NCI-H460 (cell line): ENCODE measurements around the genes NPY4R and PTPN20.

RAMPAGE:
- cytosol, long total RNA: no peak
- long total RNA: no peak
- nucleus, long total RNA: no peak
Measured at GRCh38 chr10:44994020-44994253, 6.8 kb upstream of the ZNF22 start.

GRCh38 chr10:44995797-44996803 is 4.6 kb upstream of the ZNF22 start:
RAMPAGE:
- cytosol, long total RNA: no peak
- long total RNA: no peak
- nucleus, long total RNA: no peak

DNA sequence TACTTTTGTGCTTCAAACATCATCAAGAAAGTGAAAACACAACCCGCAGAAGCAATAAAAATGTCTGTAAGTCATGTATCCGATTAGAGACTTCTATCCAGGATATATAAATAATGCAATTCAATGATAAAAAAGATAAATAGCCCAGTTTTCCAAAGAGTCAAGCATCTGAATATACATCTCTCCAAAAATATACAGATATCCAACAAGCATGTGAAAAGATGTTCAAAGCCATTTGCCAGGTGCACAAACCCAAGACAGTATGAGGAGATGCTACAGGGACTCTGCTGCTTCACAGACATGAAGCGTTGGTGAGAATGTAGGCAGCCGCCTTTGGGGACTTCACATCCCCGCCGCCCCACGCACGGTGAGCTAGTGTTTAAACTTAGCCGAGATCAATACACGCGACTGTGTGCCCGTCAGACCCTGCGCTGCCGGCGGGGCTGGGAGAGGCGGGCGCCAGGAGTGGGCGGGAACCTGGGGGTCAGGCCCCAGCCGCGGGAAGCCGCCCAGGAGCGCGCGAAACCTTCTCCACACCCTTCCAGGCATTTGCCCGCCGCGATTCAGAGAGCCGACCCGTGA is 1.0 kb upstream of the ALOX5 start:
RAMPAGE:
- cytosol, long total RNA: no peak
- long total RNA: no peak
- nucleus, long total RNA: no peak

DNA sequence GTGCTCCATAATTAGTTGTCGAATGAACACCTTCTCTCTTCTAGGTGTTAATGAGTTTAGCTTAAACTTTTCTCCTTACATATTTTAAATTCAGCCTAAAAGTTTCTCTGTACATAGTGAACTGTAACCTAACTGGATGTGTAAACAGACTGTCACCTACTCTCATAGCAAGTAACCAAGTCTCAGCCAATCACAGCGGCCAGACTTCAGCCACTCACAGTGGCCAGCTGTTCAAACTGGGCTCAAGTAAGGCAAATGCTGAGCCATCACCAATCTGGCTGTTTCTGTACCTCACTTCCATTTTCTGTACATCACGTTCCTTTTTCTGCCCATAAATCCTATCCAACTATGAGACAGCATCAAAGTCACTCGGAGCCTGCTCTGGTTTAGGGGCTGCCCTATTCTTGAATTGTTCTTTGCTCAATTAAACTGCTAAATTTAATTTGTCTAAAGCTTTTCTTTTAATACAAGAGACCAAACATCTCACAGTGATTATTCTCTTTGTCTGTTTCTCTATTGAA is 34.9 kb downstream of the ALOX5 start:
RAMPAGE:
- cytosol, long total RNA: no peak
- long total RNA: no peak
- nucleus, long total RNA: no peak

DNA sequence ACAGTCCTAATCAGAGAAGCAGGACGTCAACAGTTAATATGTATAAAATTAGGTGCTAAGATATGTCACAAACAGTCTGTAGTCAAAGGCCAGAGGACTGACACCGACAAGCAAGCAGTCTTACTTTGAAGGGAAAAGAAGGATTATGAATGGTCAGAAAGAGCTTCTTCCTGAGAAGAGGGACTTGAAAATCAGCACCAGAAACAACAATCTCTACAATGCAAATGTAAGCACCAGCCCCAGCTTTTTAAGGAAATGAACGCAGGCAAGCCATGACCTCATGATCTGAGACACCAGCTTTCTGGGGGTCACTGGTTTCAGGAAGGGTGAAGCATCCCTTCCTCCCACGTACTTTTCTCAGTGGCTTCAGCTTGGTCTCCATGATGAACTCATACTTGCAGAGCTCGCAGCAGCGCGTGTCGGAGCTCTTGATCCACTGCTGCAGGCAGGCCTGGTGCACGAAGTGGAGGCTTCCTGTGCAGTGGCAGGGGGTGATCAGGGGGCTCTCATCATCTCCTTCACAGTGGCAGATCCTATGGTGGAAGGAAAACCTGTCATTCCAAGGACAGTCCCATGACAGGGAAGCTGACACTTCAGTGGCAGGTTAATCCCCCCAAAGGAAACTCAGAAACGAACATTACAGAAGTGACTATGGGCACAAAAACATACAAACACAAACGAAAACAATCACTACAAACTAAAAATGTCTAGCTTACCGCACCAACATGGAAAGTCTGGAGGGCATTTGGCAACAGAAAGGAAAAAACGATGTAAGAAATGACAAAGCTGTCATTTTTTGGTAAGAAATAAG is 74.1 kb downstream of the MARCHF8 start:
RAMPAGE:
- cytosol, long total RNA: no peak
- long total RNA: no peak
- nucleus, long total RNA: no peak

GRCh38 chr10:45470650-45471106 is 64.5 kb downstream of the MARCHF8 start:
RAMPAGE:
- cytosol, long total RNA: no peak
- long total RNA: no peak
- nucleus, long total RNA: no peak

DNA sequence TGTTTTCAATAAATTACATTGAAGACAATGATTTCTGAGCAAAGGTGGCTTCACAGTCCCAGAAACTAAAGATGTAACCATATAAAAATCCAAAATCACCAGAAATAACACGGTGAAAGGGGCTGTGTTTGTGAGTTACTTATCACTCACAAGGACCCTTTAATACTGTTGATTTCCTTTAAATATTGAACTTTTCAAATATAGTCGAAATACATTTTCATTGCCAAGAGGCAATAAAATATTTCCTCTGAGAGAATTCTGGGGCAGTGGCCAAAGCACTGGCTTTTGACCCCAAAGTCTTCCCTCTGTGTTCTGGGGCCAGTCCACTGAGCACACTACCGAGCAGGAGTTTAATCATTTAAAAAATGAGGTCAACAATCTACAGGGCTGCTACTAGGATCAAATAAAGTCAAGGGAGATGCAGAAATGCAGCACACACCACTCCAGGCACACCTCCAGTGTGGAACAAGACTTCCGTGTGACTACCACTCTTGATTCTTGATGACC is 63.7 kb downstream of the MARCHF8 start:
RAMPAGE:
- cytosol, long total RNA: no peak
- long total RNA: no peak
- nucleus, long total RNA: no peak

DNA sequence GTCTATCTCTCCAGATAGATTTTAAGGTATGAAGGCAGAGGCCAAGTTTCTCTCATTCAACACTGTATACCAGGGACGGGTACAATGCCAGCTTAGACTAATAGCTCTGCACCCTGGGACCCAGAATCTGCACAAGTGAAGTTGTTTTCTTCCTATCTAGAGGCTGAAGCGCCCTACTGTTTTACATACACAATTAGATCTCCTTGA is 929 bp upstream of the TIMM23 start:
RAMPAGE:
- cytosol, long total RNA: no peak
- long total RNA: no peak
- nucleus, long total RNA: no peak

RAMPAGE:
- cytosol, long total RNA: no peak
- long total RNA: no peak
- nucleus, long total RNA: no peak
Measured at GRCh38 chr10:45971674-45972189, 557 bp upstream of the TIMM23 start.

DNA sequence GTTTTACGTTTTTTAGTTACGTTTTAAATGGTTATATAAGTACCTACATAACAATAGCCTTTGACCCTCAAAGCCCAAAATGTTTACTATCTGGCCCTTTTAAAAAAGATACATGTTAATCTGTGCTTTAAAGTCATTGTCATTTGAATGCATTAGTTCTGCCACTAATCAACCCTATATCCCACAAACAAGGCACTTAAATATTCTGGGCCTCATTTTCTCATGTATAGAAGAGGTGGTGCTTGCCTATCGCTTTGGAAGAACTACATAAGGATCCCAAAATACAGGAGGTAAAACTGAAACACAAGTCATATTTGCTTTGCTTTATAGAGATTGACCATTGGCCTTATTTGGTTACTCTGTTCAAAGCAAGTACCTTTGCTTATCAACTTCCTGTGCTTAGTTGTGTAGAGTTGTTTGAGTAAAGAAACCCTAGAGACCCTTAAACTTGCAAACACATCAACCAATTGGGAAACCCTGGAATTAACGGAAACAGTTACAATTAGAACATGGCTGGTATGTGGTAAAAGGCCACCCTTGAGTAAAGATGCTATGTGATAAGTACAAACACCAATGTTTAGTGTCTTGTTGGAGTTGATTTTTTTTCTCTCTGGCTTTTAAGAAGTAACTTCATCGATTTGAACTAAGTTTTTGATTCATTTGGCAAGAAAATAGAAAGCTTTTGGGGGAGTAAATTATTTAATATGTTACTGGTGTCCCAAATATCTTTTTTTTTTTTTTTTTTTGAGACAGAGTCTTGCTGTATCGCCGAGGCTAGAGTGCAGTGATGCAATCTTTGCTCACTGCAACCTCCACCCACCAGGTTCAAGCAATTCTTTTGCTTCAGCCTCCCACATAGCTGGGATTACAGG is 26.1 kb downstream of the TIMM23 start:
RAMPAGE:
- cytosol, long total RNA: no peak
- long total RNA: no peak
- nucleus, long total RNA: no peak

DNA sequence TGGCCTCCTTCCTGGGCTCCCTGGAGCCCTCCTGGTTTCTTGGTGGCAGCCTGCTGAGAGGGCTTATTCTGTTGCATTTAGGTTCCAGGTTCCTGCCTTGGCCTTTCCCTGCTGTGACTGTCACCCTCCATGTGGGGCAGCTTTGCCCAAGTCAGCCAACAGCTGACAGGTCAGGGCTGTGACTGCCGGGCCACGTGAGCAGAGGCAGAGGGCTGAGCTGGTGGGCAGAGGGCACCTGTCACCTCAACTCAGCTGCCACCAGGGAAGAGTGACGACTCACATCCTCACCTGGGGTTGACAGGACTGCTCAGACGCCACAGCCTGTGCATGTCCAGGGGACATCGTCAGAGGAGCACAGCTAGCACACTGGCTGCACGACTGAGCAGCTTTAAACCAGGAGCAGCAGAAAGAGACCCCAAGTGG is 45.4 kb upstream of the MSMB start:
RAMPAGE:
- cytosol, long total RNA: no peak
- long total RNA: no peak
- nucleus, long total RNA: no peak

DNA sequence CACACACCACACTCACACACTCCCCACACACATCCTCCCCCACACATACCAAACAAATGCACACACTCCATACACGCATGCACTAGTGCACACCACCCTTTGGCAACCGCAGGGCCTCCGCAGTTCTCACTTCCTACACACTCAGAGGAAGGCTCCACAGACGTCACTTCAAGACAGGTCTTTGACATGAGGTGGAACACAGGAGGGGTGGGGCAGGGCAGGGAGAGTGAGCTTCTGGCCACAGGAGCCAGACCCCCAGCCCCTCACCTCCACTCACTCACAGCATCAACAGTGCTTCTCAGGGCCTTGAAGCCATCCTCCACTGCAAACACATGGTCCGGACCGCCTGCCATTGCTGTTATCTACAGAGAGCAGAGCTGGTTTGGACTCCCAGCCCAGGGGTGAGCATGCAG is 18.3 kb upstream of the ANTXRL start:
RAMPAGE:
- cytosol, long total RNA: no peak
- long total RNA: no peak
- nucleus, long total RNA: no peak

GRCh38 chr10:46284340-46285357 is 2.1 kb upstream of the ANTXRL start:
RAMPAGE:
- cytosol, long total RNA: no peak
- long total RNA: no peak
- nucleus, long total RNA: no peak

DNA sequence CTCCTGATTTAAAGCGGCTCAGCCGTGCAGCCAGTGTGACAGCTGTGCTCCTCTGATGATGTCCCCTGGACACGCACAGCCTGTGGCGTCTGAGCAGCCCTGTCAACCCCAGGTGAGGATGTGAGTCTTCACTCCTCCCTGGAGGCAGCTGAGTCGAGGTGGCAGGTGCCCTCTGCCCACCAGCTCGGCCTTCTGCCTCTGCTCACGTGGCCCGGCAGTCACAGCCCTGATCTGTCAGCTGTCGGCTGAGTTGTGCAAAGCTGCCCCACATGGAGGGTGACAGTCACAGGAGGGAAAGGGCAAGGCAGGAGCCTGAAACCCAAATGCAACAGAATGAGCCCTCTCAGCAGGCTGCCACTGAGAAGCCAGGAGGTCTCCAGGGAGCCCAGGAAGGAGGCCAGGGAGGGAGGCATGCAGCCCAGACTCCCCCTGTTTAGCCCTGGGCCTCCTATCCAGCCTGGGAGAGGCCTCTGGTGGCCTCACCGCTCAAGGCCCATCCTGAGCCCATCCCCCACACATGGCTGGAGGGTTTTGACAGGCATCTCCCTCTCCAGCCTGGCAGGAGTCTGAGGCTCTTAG is 13.3 kb downstream of the ANTXRL start:
RAMPAGE:
- cytosol, long total RNA: no peak
- long total RNA: no peak
- nucleus, long total RNA: no peak

GRCh38 chr10:46309074-46309389 is 22.2 kb downstream of the ANTXRL start:
RAMPAGE:
- cytosol, long total RNA: no peak
- long total RNA: no peak
- nucleus, long total RNA: no peak

DNA sequence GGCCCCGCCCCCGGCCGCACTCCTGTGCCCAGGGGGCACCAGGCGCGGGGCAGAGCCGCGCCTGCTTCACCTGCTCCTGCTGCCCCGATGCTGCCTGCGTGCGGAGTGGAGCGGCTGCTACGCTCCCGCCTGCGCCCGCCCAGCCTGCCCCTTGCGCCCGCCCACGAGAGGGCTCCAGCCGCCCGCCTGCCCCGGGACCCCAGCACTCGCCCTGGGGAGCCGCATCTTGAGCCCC is at the start of gene NPY4R:
TSS of gene NPY4R (minus strand) at position 107 of the 235 bp plus-strand sequence.
RAMPAGE:
- cytosol, long total RNA: no peak
- long total RNA: no peak
- nucleus, long total RNA: no peak

RAMPAGE:
- cytosol, long total RNA: no peak
- long total RNA: no peak
- nucleus, long total RNA: no peak
Measured at GRCh38 chr10:46556908-46557350, 471 bp upstream of the GPRIN2 start.

DNA sequence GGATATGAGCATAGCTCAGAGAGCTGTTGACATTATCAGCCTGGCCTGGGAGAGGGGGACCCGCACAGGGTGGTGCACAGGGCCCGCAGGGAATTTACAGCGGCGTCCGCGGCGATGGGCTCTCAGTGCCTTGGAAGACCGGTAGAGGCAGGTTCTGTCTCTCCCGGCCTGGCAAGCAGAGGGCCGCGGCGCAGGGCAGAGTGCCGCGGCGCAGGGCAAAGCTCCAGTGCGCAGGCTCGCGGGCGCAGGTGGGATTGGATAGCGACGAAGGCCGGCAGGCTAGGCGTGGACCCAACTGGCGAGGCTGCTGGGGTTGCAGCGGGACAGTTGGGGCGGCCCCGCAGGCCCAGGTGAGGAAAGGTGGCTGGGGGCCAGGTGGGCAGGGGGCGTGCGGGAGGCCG is at the start of gene PTPN20:
TSS of gene PTPN20 (plus strand) at position 277 of the 401 bp plus-strand sequence.
RAMPAGE:
- cytosol, long total RNA: no peak
- long total RNA: start-site peak on the plus strand centred at position 299 of the sequence, 10 bp wide, 38 and 53 reads in 2 replicates
- nucleus, long total RNA: start-site peak on the plus strand centred at position 296 of the sequence, 52 bp wide, 89 and 73 reads in 2 replicates

DNA sequence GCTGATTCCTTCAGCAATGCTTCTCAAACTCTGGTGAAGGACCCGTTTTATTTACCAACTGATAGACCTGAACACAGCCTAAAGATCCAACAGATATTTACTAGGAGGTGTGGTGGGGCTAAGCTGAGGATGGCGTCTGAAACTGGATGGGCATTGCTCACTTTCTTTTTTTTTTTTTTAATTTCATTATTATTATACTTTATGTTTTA is 93.6 kb downstream of the PTPN20 start:
RAMPAGE:
- cytosol, long total RNA: no peak
- long total RNA: no peak
- nucleus, long total RNA: no peak

RAMPAGE:
- cytosol, long total RNA: no peak
- long total RNA: no peak
- nucleus, long total RNA: no peak
Measured at GRCh38 chr10:47082315-47082768, 171.1 kb downstream of the PTPN20 start.